A172 (cell line): ENCODE results near the genes GNA13, RGS9 and HELZ.

GRCh38 chr17:64998459-64998795, 58.1 kb downstream of the GNA13 start:
- RAMPAGE, long total RNA: no peak

- RAMPAGE, long total RNA: no peak
These were observed 27.9 kb downstream of the GNA13 start for GRCh38 chr17:65028670-65029083.

- RAMPAGE, long total RNA: no peak
These were observed 20.9 kb downstream of the GNA13 start for GRCh38 chr17:65035666-65035981.

DNA sequence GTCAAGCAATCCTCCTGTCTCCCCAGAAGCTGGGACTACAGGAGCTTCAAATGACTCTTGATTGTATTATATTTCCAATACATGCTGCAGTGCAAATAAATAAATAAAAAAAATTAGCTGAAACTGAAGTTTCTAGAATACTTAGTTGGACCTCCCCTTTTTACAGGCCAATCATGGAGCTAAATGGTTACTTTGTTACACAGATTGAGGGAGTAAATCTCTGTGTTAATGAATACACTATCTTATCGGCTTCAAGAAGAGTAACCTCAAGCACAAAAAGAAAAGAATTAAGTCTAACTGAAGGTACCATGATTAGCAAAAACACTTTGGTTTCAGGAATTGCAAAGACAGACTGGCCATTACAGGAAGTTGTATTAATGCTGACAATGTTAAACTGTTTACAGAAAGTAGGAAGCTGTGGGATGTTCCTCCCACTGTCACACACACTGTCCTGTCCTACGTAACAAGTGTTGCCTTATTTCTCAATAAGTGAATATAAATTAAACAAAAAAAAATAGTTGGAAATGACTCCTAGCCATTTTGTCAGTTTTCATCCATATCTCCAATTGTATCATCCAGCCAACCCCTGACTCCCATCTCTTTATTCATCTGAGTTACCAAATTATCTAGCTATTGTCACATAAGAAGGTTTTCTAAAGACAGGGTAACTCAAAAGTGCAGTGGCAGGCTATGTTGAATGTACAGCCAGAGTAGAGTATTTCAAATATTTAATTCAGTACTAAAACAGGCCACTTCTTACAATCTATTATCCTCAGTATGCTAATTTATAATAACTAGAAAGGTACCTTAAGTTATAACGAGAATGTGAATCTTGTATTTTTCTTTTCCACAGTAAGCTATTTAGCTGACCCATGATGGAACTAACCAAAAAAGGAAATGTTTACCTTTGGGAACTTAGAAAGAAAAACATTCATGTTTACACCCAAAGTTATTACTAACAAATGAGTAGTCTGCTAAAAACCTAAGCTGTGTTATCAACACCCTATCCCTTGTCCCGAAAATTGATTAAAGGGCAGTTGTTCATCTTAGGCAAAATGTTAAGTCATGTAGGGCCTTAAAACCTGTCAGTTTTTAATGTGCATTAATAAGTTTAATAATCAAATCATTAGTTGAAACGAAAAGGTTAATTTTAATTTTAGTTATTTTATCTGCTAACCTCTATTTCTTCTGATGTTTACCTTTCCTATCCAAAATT, 8.4 kb downstream of the GNA13 start:
- RAMPAGE, long total RNA: no peak

DNA sequence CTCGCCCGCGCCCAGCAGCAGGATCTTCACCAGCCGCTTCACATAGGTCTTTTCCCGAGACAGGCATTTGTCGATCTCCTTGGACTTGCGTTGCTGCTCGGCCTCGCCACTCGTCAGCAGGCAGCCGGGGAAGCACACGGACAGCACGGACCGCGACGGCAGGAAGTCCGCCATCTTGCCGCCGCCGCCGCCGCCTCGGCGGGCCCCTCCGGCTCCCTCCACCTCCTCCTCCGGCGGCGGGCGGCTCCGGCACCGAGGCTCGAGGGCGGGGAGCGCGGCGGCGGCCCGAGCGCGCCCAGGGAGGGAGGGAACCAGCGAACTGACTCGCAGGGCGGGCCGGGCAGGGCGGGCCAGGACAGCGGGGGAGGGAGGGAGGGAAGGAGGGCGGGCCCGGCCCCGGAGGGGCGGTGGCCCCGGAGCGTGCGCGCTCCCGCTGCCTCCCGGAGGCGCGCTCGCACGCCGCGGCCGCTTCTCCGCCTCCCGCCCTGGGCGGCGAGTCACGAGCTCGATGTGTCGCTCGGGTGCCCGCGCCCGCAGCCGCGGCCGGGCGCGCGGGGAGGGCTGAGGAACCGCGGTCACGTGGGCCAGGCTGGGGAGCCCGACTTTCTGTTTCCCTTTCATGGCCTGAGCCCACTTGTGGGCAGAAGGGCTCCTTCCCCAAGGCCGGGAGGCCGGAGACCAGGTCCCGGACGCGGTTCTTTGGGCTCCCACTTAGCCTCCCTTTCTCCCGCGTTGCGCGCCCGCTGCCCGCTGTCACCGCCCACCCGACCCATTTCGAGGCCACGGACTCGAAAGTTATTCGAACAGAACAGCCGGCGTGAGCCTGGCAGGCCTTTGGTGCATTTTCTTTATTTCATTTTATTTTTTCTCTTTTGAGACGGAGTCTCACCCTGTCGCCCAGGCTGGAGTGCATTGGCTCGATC, at the start of gene GNA13:
Gene GNA13 (minus strand): TSS at position 321 of the 923 bp plus-strand sequence.
- RAMPAGE, long total RNA: start-site peak on the minus strand centred at position 217 of the sequence, 63 bp wide, 170 and 277 reads in 2 replicates

GRCh38 chr17:65136772-65137520, at the start of gene RGS9:
Gene RGS9 (plus strand): TSS chr17:65137370.
- RAMPAGE, long total RNA: no peak

DNA sequence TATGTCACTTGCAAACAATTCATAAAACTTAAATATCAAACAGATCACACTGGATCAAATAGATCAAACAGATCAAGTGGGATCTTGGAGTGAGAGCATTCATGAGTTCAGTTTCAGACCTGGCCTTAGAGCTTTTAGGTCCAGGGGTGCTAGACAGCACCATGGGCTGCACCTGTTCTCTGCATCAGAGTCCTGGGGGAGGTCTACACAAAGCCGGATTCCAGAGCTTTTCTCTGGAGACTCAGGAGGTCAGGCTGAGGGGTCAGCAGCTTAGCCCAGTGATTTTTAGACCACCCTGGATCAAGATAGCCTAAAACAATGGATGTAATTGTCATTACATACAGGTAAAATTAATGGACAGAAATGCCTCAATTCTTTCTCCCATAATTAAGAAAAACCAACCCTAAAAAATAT, 24.0 kb upstream of the AXIN2 start:
- RAMPAGE, long total RNA: no peak

- RAMPAGE, long total RNA: no peak
These were observed 288.8 kb downstream of the CEP112 start for GRCh38 chr17:65903234-65903506.

DNA sequence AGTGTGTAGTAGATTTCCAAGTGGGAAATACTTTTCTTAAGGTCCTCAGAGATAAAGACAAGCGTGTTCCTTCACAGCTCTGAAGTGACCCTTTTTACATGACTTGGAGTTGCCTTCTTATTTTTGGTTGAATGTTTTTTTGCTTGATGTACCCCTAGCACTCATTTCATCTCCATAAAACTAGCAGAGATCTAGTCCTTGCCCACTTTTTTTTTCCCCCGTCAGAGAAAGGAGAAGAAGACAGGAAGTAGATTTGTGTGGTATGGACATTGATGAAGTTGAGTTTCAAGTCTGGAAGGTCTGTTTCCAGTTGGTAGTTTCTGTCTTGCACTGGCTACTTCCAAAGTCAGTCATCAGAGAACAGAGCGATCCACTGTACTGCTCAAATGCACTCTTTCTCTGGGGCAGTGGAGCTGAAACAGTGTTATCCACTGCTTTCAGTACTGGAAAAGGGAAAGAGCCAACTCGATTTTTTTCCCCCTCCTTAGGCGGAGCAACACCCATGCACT, 7.2 kb downstream of the PRKCA start:
- RAMPAGE, long total RNA: no peak

GRCh38 chr17:66539865-66540815, 237.7 kb downstream of the PRKCA start:
- RAMPAGE, long total RNA: no peak

GRCh38 chr17:66675807-66677001, 158.7 kb upstream of the CACNG5 start:
- RAMPAGE, long total RNA: no peak

GRCh38 chr17:66807100-66808275, 27.4 kb upstream of the CACNG5 start:
- RAMPAGE, long total RNA: no peak

DNA sequence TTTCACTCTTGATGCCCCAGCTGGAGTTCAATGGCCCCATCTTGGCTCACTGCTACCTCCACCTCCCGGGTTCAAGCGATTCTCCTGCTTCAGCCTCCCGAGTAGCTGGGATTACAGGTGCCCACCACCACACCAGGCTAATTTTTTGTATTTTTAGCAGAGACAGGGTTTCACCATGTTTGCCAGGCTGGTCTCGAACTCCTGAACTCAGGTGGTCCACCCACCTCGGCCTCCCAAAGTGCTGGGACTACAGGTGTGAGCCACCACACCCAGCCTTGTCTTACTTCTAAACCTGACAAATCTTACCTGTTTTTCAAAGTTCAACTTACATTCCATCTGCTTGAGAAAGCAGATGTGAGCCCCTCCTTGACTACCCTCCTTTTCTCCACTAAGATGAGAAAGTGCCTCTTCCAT, 73.1 kb downstream of the HELZ start:
- RAMPAGE, long total RNA: no peak

DNA sequence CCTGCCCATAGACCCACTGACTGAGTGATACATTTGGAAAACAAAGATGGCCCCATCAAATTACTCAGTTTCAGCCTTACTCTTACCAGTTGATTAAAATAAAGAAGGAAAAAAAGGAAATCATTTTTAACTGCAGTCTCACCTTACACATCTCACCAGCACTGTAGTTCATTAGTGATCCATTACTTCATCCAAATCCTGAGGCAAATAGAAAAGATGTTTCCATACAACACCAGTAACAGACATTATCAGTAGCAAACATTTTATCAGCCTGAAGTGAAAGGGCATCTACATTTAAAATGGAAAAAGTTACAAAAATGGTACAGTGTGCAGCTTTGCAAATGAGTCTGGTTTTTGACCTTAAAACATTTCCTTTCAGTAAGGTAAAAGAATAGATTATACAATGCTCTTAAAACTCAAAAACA, 1.3 kb downstream of the HELZ start:
- RAMPAGE, long total RNA: no peak

DNA sequence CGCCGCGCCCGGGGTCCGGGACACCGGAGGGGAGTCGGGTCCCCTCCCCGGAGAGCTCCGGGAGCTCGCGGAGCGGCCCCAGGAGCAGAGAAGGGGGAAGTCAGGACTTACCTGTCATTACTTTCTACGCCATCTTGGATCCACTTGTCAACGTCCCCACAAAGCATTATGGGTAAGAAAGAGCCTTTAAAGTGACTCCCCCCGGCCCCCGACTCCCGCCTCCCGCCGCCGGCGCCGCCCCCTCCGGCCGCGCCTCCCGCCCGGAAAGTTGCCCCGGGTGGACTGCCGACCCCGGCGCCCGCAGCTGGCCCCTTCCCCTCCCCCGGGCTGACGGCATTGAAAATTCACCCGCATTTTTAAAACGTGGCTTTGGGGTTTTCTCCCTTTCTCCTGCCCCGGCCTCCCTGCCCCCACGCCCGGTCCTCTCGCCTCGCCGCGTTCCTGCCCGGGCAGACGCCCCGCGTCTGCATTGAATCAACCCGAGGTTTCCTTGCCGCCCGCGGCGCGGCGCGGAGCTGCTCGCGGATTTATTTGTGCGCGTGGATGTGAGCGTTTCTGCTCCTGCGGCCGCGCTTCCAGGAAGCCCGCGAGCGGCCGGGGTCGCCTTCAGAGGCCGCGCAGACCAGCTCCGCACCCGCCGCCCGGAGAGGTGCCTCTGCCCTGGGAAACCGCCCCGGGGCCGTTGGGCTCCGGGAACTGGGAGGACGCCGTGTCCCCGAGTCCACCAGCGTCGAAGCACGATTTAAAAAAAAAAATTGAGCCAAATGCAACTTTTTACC, at the start of gene HELZ:
Gene HELZ (minus strand): TSS at position 160 of the 779 bp plus-strand sequence.
- RAMPAGE, long total RNA: start-site peak on the minus strand centred at position 152 of the sequence, 20 bp wide, 171 and 86 reads in 2 replicates

- RAMPAGE, long total RNA: no peak
These were observed 13.8 kb upstream of the HELZ start for GRCh38 chr17:67258789-67259152.

DNA sequence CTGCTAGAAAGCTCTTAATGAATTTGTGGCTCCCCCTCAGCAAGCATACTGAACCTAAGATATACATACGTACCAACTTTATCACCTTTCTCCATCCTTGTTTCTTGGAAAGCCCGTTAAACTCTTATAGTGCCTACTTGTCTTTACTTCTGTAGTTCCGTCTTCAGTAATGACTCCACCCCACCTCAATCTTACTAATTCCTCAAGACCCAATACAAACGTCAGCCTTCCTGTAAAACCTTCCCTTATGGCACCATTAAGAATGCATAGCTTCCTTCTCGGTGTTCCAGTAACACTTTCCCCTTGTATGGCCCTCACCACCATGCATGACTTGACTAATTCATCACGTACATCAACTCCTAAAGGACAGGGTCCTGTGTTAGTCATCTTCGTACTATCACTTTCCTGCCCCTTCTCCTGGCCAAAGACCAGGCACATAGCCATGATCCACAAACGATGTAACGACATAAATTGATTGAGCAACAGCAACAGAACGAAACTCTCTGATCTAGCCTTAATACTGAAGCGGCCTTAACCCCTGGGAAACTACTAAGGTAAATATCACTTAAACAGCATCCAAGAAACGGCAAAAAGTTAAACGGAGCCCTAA, 708 bp downstream of the PSMD12 start:
- RAMPAGE, long total RNA: no peak

DNA sequence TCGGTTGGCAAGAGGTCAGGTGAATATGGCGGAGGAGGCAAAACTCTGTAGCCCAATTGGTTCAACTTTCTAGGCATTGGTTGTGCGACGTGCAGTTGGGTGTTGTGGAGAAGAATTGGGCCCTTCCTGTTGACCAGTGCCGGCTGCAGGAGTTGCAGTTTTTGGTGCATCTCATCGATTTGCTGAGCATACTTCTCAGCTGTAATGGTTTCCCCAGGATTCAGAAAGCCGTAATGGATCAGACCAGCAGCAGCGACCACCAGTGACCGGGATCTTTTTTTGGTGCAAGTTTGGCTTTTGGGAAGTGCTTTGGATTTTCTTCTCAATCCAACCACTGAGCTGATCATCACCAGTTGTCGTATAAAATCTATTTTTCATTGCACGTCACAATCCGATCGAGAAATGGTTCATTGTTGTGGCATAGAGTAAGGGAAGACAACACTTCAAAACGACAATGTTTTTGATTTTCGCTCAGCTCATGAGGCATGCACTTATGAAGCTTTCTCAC, 21.4 kb downstream of the PITPNC1 start:
- RAMPAGE, long total RNA: no peak

DNA sequence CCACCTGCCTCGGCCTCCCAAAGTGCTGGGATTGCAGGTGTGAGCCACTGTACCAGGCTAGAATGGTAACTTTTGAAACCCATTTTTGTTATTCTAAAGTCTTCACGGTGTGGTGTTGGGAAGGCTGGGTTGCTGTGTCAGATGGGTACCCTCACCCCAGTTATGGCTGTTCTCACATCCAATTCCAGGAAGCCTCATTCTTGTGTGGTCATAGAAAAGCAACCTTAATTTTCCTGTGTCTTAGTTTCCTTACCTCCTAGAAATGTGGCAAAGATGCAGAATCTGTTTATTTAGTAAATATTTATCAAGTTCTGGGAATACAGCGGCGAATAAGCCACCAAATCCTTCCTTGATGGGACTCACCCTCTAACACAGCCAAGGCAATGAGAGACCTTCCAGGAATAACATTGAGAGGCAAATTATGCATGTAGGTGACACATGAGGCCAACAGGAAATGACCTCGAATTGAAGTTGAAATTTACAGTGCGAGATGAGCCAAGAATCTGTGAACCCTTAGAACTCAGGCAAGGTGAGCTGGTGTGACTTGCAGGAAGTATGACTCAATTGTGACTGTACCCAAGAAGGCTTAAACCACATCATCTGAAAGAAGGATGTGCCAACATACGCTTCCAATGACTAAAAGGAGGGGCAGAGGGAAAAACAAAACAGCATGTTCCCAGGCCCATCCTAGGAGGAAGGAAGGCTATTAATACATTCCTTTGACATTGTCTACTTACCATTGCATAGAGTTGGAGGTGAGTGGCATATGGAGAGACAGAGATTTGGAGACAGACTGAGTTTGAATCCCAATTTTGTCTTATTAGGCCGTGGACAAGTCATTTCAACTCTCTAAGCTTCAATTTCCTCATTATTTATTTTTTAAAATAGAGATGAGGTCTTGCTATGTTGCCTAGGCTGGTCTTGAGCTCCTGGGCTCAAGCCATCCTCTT, 44.7 kb downstream of the PITPNC1 start:
- RAMPAGE, long total RNA: no peak

DNA sequence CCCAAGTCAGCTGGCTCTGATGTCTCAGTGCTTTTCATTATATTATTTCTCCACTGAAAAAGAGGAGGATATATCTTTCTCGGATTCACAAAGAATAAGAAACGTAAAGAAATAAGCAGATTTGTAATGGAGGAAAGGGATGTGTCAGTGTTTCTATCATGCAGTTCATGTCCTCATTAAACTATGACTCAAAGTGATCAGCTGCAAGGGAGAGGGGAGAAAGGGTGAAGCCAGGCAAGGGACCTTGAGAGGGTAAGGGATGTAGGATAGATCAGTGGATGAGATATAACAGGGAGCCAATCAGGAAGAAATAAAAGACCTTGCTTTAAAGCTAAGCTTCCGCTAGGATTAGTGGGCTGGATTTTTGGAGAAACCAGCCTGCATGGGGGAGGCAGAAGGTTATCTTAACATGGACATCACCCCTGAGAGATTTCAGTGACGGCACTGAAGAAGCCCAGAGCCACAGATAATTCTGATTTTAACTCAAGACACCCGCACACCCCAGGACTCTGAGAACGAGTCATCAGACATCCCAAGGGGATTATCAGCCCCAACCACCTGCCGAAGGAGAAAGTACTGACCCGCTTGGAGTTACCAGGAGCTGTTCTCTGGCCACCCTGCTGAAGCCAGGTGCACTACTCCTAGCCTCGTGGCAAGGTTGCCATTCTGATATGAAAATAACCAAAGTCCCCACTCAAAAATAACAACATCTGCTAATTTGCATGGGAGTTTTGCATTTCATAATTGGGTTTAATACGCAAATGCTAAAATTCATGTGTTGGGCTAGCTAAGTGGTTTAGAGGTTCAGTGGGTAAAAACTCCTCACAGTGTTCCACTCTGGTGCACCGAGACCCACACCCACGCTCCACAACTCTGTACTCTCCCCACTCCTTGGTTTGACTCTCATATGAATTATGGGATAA, 143.2 kb upstream of the NOL11 start:
- RAMPAGE, long total RNA: no peak